ENCODE measurements around a stretch of chr2.

DNA sequence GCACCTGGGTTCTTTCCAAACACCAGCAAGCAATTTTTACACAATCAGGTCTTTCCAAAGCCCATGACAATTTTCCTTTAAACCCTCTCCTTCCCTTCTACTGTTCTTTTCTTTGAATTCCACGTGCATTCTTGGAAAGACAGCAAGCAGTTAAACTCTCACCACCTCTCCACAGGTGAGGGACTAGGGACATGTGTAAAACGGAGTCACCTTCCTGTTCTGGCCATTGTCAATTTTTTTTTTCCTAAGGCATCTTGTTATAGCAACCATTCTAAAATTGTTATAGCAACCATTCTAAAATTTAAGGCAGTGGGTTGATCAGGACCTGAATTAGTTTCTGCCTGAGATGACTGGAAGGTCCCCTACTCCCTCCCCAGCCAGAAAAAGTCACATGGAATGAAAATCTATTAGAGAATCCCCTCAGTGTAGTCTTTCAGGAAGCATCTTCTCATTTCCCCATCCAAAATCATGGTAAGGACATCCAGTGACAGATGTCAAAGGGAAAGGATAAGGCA, 113.8 kb downstream of the ANKRD44 start:
- PRO-cap, 2 experiments: peak in 2 of 2 experiments; most common plus-strand start position 328 of the sequence (in 1)

- PRO-cap, 2 experiments: peak in 2 of 2 experiments; most common plus-strand start chr2:197198170 (in 1); most common minus-strand start chr2:197198035 (in 1)
Observed at GRCh38 chr2:197197654-197198379, 112.8 kb downstream of the ANKRD44 start.

- PRO-cap, 2 experiments: no peak in any of the 2 experiments
Observed at GRCh38 chr2:197237774-197238260, 72.8 kb downstream of the ANKRD44 start.

DNA sequence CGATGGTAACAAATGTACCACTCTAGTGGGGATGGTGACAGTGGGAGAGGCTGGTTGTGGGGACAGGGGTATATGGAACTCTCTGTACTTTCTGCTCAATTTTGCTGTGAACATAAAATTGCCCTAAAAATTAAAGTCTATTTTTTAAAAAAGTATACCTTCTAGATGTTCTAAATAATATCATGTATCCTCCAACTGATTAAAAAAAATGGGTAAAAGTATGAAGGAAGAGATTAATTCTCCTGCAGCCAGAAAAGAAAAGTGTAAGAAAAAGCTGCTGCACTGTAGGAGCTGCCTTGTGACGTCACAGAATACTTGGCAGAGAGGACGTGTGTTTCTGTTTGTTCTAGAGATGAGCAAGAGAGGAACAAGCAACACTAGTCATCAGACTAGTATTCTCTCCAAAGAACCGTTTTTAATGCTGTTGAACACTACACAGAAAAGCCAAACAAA, 23.4 kb downstream of the ANKRD44 start:
- PRO-cap, 2 experiments: peak in 2 of 2 experiments; most common plus-strand start position 349 of the sequence (in 2)

DNA sequence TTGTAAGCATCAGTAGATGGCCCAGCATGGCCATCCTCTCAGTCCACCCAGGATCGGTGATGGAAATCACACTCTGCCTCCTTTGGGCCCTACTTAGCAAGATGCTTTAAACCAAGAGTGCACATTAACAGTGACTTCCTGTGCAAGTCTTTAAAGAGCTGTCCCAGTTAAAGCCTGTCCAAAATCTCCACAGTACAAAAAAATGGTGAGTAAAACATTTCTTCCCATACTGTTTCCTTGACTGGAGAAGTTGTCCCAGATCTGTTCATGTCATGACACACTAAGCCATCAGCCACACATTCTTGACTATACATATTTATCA, 17.9 kb downstream of the ANKRD44 start:
- PRO-cap, 2 experiments: peak in 1 of 2 experiments; most common minus-strand start position 75 of the sequence (in 1)

- PRO-cap, 2 experiments: no peak in any of the 2 experiments
Observed at GRCh38 chr2:197294468-197294766, 16.2 kb downstream of the ANKRD44 start.

DNA sequence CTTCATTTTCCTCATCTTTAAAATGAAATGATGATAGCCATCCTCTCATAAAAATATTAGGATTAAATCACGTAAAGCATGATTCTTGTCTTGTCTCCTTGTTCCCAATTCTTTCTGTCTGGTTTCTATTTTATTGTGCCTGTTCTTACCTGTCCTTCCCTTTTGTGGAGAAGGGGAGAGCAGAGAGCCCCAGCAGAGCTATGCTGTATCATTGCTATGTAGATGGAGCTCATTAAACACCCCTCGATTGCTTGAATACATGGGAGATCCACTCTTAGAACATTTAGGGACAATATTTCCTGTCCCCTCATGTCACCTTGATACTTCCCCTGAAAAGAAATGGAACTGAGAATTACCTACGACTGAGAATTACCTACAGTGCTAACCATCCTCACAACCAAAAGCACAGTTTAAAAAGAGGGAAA, 9.5 kb downstream of the ANKRD44 start:
- PRO-cap, 2 experiments: no peak in any of the 2 experiments

GRCh38 chr2:197435730-197436456, 1.1 kb upstream of the SF3B1 start:
- PRO-cap, 2 experiments: peak in 1 of 2 experiments; most common plus-strand start chr2:197436002 (in 1); most common minus-strand start chr2:197435998 (in 1)

DNA sequence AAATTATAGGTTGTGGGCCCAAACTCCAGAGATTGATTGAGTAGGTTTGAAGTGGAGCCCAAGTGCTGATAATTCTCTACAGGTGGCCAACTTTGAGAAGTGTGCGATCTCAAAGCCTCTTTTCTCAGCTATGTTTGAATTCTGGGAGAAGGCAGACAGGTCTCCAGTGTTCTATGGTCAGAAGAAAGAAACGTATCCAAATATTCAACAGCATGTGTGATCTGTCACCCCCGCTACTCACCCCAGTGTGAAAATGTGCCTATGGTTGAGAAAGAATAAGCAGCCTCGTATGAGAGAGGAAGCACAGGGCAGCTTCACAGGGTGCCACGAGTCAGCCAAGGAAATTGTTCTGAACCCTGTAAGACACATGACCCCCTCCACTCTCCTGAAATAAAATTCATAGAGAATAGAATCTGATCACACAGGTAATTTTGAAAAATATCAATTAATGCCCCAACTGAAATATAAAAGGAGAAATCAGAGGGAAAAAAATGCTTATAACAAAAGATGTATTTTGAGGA, 8.0 kb upstream of the SF3B1 start:
- PRO-cap, 2 experiments: no peak in any of the 2 experiments

DNA sequence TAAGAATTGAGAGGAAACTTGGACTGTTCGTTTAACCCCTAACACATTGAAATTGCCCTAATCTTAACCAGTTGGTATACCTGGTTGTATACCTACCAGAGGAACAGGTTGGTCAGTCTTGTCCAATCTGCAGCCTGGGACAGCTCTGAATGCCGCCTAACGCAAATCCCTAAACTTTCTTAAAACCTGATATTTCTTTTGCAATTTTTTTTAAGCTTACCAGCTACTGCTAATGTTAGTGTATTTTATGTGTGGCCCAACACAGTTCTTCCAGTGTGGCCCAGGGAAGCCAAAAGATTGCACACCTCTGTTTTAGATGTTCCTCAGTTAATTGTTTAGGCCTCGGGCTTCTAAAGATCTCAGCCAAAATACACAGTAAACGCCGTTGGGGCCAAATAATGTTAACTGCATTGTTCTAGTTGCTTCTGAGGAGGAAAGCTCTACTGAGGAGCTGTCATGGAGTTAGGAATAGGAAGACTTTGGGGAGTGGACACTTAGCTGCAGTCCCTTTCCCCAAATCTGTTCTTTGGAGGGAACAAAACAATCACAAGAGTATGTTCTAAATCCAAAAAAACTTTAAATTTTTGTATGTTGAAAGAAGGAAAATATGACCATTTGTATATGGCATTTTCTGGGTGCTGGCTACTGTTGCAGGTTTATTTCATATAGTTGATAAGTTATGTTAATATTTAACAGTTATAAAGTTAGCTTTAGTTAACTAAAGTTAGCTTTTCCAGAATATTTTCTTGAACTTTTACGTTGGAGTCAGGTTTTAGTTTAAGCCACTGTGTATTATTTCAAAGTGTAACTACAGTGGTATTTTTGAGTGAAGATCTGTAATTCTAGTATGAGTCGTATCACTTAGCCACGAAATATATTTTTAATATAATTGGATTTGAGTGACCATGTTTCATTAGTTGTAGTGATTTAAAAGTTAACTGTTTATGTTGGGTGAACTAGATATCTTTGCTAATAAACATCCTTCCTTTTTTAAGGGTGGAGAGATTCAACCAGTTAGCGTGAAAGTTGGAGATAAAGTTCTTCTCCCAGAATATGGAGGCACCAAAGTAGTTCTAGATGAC, 2.2 kb downstream of the HSPE1 start:
- PRO-cap, 2 experiments: no peak in any of the 2 experiments

- PRO-cap, 2 experiments: no peak in any of the 2 experiments
Observed at GRCh38 chr2:197674378-197674824, 986 bp downstream of the RFTN2 start.

GRCh38 chr2:199455394-199456706, 1.9 kb downstream of the SATB2 start:
- PRO-cap, 2 experiments: no peak in any of the 2 experiments

- PRO-cap, 2 experiments: no peak in any of the 2 experiments
Observed at GRCh38 chr2:199463966-199464376, 6.2 kb upstream of the SATB2 start.

DNA sequence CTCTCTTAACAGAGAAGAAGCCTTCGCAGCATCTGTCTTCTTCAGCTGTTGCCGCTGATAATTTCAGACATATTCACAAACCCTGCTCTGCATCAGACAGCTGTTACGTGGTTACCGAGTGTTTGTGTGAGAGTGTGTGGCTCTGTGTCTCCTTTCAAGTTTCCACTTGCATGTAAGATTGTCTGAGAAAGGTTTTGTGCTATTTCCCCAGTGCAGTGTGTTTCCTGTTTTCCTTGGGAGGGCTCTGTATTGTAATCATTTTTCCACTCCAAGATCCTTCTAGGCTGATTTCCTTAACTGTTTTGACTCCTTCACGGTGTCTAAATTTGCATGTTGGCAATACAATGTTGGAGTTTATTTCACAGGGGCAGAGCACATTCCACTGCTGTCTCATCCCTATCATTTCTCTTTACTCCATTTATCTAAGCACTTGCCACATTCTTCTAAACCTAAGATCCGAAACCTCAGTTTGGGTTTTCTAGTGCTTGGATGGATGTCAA, 32.9 kb downstream of the MAIP1 start:
- PRO-cap, 2 experiments: no peak in any of the 2 experiments

- PRO-cap, 2 experiments: no peak in any of the 2 experiments
Observed at GRCh38 chr2:200309231-200310120, 3.0 kb downstream of the SPATS2L start.

GRCh38 chr2:200408025-200408891, 101.6 kb downstream of the KCTD18 start:
- PRO-cap, 2 experiments: no peak in any of the 2 experiments

DNA sequence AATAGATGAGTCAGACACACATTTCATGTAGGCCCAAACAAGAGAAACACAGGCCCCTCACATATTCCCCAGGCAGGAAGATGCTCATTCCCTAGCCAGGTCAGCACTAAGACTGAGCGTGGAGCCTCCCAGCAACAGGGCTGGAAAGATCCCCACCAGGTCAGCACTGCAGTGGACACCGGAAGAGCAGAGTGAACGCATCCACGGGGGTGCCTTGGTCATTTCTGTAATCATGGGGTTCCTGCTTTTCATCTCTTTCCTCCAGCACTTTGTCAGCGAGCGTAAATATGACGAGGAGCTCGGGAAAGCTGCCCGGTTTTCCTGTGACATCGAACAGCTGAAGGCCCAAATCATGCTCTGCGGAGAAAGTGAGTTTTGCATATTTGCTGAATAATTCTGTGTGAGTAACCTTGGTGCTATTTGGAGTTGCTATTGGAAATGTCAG, 40.2 kb downstream of the KCTD18 start:
- PRO-cap, 2 experiments: no peak in any of the 2 experiments

GRCh38 chr2:200630157-200630833, 44.5 kb downstream of the AOX1 start:
- PRO-cap, 2 experiments: no peak in any of the 2 experiments

GRCh38 chr2:200861993-200862413, 2.5 kb downstream of the CLK1 start:
- PRO-cap, 2 experiments: no peak in any of the 2 experiments

DNA sequence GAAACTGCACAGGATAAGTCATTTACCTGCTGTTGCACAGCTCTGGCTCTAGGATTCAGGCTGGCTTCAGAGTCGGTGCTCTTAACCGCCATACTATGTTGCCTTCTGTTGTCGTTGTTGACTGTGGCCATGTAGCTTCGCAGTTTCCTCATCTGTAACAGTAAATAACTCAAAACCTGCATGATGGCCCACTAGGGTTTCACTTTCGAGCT, 538 bp downstream of the NIF3L1 start:
- PRO-cap, 2 experiments: peak in 1 of 2 experiments; most common plus-strand start position 51 of the sequence (in 1)

All from cytotoxic T cell (primary cell).